Prostate gland (tissue), 2 donors: ENCODE results near the gene FOXD4.

- PRO-cap: unidirectional peak, minus-strand start at chr9:73865
- RAMPAGE, long total RNA, 2 experiments: no peak in any of the 2 experiments
Observed at GRCh38 chr9:73328-74458, 44.4 kb upstream of the WASHC1 start.

GRCh38 chr9:118127-118661, at the start of gene FOXD4:
Gene FOXD4, minus strand, starts transcription at chr9:118417.
- PRO-cap: no peak
- RAMPAGE, long total RNA, 2 experiments: no peak in any of the 2 experiments

GRCh38 chr9:286272-286795, 71.7 kb downstream of the DOCK8 start:
- PRO-cap: no peak
- RAMPAGE, long total RNA, 2 experiments: no peak in any of the 2 experiments

DNA sequence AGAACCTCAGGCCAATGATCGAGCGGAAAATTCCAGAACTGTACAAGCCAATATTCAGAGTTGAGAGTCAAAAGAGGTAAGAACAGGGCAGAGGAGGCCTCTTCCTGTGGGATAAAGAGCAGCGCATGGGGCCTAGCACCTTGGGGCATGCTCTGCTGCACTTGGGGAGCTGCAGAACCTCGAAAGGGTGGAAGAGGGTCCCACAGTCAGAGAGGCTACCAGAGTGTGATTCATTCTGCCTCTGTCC, 41.0 kb upstream of the KANK1 start:
- PRO-cap: no peak
- RAMPAGE, long total RNA, 2 experiments: no peak in any of the 2 experiments

DNA sequence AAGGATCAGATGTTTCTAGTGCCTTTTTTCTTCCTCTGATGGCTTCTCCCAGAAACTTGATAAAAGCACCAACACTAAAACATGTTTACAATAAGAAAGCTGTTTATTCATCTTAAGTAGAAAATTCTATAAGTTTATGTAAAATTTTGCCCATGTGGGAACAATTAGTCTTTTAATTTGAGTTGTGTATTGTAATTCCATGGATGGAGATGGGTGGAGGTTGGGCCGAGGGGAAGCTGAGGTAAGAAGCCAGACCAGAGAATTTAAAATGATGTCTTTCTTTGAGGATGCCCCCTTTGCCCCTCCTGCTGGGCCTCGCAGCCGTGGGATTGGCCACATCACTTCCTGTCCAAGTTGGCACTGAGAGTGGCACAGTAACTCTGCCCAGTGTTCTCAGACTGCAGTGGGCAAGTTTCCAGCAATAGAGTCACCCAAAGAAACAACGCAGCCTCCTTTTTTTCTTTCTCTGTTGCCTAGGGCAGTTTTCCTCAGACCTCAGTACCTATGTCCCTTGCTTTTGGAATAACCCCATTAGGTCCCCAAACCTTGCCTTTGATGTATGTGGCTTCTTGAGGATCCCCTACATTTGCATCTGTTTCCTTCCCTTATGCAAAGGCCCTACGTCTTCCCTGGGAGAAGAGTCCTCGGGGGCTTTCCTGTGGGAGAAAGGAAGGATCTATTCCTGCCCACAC, 30.4 kb downstream of the KANK1 start:
- PRO-cap: no peak
- RAMPAGE, long total RNA, 2 experiments: no peak in any of the 2 experiments

DNA sequence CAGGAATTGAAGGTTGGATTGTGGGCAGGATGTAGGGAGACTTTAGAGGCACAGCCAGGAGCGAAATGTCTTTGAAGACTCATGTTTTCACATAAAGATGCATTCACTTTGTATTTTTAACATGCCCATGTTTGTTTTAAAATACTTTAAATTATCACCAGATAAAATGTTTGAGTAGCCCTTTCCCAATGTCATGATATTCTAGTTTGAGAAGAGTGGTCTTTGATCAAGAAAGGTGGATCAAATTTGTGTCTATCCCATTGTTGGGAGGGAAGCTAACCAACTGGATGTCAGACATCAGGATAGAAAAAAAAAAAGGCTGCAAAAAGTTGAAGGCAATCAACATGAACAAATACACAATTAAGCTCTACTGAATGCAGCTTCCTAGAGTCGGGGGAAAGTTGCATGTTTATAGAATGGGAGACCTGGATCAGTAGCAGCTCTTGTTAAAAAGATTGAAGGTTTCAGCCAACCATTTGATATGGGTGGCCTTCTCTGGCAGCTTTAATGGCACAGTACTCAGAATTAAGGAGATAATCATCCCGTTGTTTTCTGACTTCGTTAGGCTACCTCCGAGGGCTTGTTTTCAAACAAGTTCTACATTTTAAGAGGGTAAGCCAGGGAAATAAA, 56.1 kb downstream of the KANK1 start:
- PRO-cap: no peak
- RAMPAGE, long total RNA, 2 experiments: no peak in any of the 2 experiments

DNA sequence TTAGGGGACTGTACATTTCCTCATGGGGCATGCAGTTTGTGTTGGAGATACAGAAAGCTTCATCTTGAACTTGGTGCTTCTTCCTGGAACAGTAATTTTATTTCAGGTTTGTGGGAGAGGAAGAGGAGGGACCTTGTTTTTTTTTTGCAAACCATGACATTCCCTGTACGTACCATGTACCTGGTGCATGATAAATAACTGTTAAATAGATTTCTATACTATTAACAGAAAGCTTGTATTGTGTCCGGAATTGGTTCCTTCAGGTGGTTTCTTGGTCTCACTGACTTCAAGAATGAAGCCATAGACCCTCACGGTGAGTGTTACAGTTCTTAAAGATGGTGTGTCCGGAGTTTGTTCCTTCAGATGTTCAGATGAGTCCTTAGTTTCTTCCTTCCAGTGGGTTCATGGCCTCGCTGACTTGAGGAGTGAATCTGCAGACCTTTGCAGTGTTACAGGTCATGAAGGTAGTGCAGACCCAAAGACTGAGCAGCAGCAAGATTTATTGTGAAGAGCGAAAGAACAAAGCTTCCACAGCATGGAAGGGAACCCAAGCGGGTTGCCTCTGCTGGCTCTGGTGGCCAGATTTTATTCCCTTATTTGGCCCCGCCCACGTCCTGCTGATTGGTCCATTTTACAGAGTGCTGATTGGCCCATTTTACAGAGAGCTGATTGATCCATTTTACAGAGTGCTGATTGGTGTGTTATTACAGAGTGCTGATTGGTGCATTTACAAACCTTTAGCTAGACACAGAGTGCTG, 72.3 kb downstream of the KANK1 start:
- PRO-cap: no peak
- RAMPAGE, long total RNA, 2 experiments: no peak in any of the 2 experiments

DNA sequence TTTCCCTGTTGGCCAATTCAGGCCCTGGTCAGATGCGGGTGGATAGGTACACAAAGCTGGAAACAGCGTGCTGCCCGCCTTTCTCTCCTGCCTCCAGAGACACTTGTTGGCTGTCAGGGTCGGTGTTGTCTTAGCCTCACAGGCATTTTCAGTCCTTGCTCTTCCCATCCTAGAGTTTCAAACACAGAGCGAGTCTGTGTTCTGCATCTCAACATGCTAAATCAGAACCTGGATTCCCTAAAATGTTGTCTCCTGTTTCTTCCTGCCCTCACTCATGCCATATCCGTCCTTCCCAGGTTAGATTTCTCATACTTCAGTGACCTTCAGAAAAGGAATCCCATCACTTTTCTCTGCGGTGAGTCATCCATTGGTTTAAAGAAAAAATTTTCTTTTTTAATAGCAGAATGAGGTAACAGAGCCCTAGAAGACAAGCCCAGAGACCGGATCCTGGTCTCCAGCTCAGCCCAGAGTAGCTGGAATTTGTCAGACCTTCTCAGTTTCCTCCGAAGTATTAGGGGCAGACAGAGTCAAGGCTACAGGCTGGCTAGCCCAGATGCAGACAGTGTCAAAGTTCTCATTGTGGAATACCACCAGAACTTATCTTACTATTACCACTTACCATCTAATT, 143.3 kb upstream of the DMRT1 start:
- PRO-cap: no peak
- RAMPAGE, long total RNA, 2 experiments: no peak in any of the 2 experiments

GRCh38 chr9:712652-713609, 128.6 kb upstream of the DMRT1 start:
- PRO-cap: no peak
- RAMPAGE, long total RNA, 2 experiments: no peak in any of the 2 experiments

DNA sequence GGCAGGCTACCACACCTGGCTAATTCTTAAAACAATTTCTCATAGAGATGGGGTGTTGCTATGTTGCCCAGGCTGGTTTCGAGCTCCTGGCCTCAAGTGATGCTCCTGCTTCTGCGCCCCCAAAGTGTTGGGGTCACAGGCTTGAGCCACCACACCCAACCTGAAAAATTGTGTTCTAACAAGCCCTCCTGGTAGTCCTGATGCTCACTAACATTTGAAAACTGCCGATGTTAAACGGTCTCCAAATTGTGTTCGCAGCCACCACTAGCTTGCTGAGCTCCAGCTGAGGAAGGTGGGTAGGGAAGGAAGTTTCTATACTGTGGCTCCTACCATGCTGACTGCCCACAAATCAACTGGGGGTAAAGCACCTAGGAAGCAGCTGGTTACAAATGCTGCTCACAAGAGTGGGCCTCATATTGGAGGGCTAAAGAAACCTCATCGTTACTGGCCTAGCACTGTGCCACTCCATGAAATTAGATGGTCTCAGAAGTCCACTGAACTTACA, 34.4 kb downstream of the DMRT3 start:
- PRO-cap: unidirectional peak, plus-strand start at position 244 of the sequence
- RAMPAGE, long total RNA, 2 experiments: no peak in any of the 2 experiments

GRCh38 chr9:2159544-2160739, 144.8 kb downstream of the SMARCA2 start:
- PRO-cap: no peak
- RAMPAGE, long total RNA, 2 experiments: no peak in any of the 2 experiments

GRCh38 chr9:2170497-2171004, 155.4 kb downstream of the SMARCA2 start:
- PRO-cap: no peak
- RAMPAGE, long total RNA, 2 experiments: no peak in any of the 2 experiments

- PRO-cap: no peak
- RAMPAGE, long total RNA, 2 experiments: no peak in any of the 2 experiments
Observed at GRCh38 chr9:2241509-2241850, 226.3 kb downstream of the SMARCA2 start.

DNA sequence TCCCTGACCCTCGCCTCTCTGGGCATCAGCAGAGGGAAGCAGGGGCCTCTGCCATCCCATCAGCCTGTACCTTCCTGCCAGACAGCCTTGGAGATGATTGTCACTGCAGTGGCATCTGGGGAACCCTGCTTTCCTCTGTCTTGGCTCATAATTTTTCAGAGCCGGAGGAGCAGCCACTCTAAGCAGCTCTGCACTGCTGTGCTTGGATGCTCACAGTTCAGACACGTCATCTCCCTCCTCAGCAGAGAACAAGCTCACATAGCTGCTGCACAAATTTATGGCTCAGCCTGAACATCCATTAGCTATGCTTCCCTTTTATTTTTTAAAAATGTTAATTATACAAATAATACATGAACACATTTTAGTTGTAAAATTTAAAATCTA, 274.2 kb downstream of the SMARCA2 start:
- PRO-cap: no peak
- RAMPAGE, long total RNA, 2 experiments: no peak in any of the 2 experiments

DNA sequence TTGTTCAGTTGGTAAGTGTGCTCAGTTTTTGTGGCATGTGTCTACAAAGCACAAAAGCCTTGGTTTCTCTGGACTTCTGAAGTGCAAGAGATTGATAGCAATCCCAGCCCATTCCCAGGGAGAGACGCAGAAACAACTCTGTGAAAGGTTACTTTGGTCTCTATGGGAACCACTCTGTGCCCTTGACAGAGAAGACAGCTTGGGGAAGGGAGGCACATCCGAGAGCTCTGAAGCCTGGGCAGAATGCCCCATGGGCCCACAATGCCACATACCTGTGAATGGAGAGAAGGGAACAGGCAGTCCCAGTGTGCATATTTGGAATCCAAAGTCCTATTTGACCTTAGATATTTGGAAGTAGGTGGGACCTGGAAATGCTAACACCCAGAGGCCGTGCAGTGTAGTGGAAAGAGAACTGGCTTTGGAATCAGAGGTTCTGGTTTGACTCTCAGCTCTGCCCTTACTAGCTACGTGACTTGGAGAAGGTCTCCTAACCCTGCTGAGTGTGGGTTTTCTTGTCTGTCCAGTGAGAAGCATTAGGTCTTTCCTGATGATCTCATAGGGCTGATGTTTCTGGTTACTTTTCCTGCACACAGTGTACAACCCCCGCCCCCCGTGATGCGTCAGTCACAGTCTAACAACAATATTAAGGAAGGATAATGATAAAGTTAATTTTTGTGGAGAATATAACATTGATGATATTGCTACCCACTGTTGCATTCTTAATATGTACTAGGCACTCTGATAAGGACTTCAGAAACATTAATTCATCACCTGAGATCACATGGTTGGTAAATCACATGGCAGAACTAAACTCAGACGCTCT, 194.1 kb upstream of the VLDLR start:
- PRO-cap: no peak
- RAMPAGE, long total RNA, 2 experiments: no peak in any of the 2 experiments

DNA sequence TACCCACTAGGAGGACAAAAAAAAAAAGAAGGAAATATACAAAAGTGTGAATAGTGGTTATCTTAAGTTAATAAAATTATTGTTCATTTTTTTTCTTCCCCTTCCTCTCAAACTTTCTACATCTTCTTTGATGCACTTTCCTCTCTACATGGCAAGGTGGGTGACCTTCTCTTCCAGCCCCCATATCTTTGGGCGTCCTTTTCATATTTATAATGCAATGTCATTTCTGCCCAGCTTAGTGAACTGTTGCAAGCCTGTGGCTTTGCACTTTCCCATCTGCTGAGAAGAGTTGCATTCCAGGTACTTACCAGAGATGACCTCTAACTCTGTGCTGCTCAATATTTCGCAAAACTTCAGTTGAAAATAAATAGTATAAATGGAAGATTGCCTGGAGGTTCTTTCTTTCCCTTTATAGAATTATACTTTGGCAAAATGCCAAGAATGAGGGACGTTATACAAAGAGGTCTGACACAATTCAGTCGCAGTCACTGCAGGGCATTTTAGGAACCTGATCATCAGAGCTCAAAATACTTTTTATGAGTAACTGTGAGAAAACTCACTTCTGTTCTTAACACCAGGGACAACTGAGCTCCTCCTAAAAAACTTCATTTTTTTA, 19.0 kb upstream of the VLDLR start:
- PRO-cap: no peak
- RAMPAGE, long total RNA, 2 experiments: no peak in any of the 2 experiments

DNA sequence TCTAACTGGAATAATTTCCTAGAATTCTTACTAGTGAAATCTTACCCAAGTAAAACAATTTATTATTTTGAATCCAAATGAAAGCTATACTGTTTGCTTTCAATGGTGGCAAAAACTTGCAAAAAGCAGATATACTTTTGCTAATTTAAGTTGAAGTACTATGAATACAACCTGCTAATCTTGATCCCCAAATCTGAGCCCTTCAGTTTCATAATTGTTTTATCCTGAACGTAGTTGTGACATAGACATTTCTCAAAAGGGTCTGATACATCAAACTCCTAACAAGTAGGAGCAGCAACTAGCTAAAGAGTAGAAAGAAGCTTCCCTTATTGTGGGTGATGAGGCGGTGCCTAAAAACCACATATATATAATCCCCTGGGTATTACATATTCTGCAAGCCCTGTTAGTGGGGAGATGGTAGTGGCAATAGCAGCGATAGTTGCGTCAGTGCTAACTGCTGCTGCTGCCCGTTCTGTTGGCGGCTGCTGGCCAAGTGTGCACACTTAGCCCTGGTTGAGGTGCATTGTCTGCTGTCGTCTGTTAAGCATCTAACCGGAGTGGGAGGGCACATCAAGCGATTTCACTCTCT, 35.7 kb downstream of the VLDLR start:
- PRO-cap: no peak
- RAMPAGE, long total RNA, 2 experiments: no peak in any of the 2 experiments

DNA sequence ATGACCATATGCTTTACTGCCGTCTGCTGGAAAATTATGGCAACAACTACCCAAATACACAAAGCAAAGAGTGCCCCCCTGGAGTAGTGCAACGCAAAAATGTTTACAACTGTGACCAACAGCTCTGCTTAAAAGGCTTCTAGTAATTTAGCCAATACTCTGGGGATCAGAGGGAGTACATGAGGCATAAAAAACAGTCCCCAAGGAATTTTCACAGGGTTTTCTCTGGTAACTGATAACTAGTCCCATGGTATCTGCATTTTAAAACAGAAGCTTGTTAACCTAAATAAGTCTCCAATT, 10.9 kb downstream of the KCNV2 start:
- PRO-cap: no peak
- RAMPAGE, long total RNA, 2 experiments: no peak in any of the 2 experiments

GRCh38 chr9:2875904-2876235, 32.0 kb upstream of the PUM3 start:
- PRO-cap: no peak
- RAMPAGE, long total RNA, 2 experiments: no peak in any of the 2 experiments

- PRO-cap: no peak
- RAMPAGE, long total RNA, 2 experiments: no peak in any of the 2 experiments
Observed at GRCh38 chr9:3505582-3506670, 19.9 kb downstream of the RFX3 start.